Kidney (tissue), 2 donors: ENCODE results near the genes LRRN4CL, SLC22A10, PLAAT5 and RTN3.

DNA sequence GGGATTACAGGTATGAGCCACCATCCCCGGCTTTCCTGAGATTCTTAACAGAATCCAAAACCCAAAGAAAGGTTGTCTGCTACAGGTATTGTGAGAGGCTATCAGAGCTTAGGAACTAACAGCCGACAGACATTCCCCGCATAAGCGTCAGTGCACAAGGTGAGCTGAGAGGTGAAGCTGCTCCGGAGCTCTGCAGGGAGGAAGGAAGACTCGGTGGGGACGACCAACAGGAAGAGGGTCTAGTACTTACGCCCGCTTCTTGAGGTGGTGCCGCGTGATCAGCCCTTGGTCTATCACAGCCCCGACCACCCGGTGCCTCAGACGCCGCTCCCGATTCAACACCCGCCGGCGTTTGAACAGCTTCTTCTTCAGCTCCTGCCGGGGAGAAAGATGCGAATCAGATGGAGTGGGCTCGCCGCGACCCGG, 398 bp downstream of the C11orf98 start:
- PRO-cap = bidirectional peak, plus-strand start at position 147 of the sequence, minus-strand start at position 152 of the sequence
- RRBS = 2% methylated on average over 4 of the region's 25 CpGs

- PRO-cap = no peak
- RRBS = 28% methylated on average over 2 of the region's 23 CpGs
These were observed 445 bp upstream of the UQCC3 start for GRCh38 chr11:62670948-62671507.

- PRO-cap = no peak
- RRBS = no CpG with 5 or more reads among the region's 14 CpGs
These were observed at the start of gene LRRN4CL for GRCh38 chr11:62689350-62690391. Gene LRRN4CL (minus strand): TSS chr11:62689530.

GRCh38 chr11:62690983-62691586, 1.8 kb upstream of the LRRN4CL start:
- PRO-cap = no peak
- RRBS = no CpG with 5 or more reads among the region's 10 CpGs

DNA sequence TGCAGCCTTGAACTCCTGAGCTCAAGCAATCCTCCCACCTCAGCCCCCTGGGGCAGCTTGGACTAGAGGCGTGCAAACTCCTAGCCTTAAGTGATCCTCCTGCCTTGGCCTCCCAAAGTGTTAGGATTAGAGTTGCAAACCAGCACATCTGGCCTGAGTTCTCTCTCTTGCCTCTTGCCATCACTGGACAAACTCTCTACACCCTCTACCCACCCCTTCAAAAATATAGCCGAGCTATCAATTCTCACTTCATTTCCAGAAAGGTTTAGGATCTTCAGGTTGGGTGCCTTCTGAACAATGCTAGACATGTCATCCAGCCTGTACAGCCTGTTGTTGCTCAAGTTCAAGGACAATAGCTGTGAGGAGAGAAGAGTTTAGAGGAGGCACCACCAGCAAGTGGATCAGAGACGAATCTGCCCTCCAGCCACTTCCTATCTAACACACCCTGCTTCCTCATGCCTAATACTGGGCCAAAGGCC, 4.4 kb downstream of the NXF1 start:
- PRO-cap = no peak
- RRBS = no CpG with 5 or more reads among the region's 3 CpGs

- PRO-cap = no peak
- RRBS = 0% methylated on average over 5 of the region's 36 CpGs
These were observed 536 bp downstream of the NXF1 start for GRCh38 chr11:62804507-62805300.

- PRO-cap = no peak
- RRBS = no CpG with 5 or more reads among the region's 2 CpGs
These were observed 14.8 kb upstream of the WDR74 start for GRCh38 chr11:62854180-62854571.

- PRO-cap = no peak
- RRBS = no CpG with 5 or more reads among the region's 4 CpGs
These were observed 1.2 kb upstream of the SLC3A2 start for GRCh38 chr11:62879429-62879985.

- PRO-cap = no peak
- RRBS = 8% methylated on average over 15 of the region's 45 CpGs
These were observed 5.0 kb upstream of the CHRM1 start for GRCh38 chr11:62926122-62926594.

- PRO-cap = no peak
- RRBS = no CpG with 5 or more reads among the region's 4 CpGs
These were observed 3.5 kb upstream of the SLC22A25 start for GRCh38 chr11:63246687-63247542.

- PRO-cap = no peak
- RRBS = no CpG with 5 or more reads among the region's 4 CpGs
These were observed at the start of gene SLC22A10 for GRCh38 chr11:63289853-63290111. Gene SLC22A10 (plus strand): TSS chr11:63289903.

- PRO-cap = unidirectional peak, plus-strand start at chr11:63491141; unidirectional peak, plus-strand start at chr11:63491199
- RRBS = 12% methylated on average over 6 of the region's 82 CpGs
These were observed at the start of gene PLAAT5 for GRCh38 chr11:63490166-63491455. Gene PLAAT5 (minus strand): TSS chr11:63491167.

GRCh38 chr11:63569738-63570697, 6.8 kb upstream of the PLAAT2 start:
- PRO-cap = no peak
- RRBS = no CpG with 5 or more reads among the region's 3 CpGs

GRCh38 chr11:63670643-63671297, 406 bp downstream of the ATL3 start:
- PRO-cap = bidirectional peak, plus-strand start at chr11:63671162, minus-strand start at chr11:63670853
- RRBS = 1% methylated on average over 21 of the region's 55 CpGs

DNA sequence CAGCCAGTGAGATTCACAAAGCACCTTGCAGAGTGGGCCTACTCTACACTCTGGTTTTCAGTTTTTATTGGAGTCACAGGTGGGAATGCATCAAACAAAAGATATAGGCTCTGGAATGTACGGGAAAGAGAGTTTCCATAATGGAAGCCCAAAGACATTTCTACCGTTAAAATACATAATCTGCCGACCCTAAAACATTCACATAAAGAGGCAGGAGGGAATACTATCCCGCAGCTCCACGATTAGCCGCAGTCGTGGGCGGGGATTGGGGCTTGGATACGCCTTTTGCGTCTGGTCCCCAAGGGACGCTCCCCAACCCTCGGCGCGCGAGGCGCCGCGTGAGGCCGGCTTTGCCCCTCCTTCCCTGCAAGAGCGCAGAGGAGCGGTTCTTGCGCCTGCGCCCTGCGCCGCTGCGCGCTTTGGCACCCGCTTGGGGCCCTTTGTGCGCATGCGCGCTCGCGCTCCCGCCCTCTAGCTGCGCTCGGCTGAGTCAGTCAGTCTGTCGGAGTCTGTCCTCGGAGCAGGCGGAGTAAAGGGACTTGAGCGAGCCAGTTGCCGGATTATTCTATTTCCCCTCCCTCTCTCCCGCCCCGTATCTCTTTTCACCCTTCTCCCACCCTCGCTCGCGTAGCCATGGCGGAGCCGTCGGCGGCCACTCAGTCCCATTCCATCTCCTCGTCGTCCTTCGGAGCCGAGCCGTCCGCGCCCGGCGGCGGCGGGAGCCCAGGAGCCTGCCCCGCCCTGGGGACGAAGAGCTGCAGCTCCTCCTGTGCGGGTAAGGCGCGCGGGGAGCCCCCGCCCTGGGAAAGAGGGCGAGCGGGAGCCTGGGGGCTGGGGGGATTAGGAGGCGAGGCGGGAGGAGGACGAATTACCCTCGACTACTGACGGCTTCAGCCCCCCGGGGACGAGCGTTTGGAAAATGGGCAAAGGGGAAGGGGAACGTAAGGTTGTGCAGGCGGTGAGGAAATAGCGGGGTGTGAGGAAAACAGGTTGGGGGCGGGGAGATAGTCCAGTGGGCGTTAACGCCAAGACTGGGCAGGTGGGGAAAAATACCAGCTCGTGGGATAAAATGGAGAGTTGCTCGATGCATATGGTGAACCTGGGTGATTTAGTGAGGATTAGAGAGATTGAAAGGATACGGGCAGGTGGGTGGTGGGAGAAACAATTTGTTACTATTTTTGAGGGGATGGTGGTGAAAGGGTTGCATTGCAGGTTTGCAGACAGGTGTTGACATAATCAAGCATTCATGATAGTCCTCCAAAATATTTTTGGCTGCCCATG, at the start of gene RTN3:
Gene RTN3, plus strand, starts transcription at position 497 of the 1,281 bp plus-strand sequence.
- PRO-cap = bidirectional peak, plus-strand start at position 497 of the sequence, minus-strand start at position 340 of the sequence
- RRBS = no CpG with 5 or more reads among the region's 87 CpGs

GRCh38 chr11:63682285-63683079, 1.2 kb downstream of the RTN3 start:
- PRO-cap = no peak
- RRBS = no CpG with 5 or more reads among the region's 17 CpGs

DNA sequence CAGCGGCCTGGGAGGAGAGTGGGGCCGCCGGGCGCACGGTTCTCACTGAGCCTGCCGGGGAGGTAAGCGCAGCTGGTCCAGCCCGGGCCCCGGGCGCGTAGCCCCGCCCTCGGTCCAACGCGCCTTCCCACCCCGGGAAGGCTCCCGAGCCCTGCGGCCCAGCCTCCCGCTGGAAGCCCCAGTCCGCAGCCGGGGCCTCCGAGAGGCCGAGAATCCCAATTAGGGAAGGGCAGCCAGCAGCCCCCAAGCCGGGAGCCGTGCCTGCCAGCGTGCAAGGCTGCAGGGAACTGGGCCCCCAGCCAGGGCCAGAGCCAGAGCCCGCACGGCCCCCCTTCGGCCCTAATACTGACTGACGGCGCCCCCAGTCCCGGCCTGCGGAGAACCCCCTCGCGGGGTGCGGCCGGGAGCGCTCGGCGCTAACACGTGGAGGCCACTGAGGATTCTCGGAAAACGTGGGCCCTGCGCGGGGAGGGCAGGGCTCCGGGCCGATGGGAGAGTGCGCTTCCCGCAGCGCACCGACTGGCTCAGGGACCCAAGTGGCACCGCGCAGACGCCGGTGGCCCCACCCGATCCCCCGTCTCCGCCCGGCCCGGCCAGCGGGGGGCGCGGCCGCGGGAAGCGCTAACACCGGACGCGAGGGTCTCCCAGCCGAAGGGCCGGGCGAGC, 5.8 kb downstream of the ZFTA start:
- PRO-cap = no peak
- RRBS = 21% methylated on average over 49 of the region's 72 CpGs

- PRO-cap = no peak
- RRBS = no CpG with 5 or more reads among the region's 10 CpGs
These were observed 3.2 kb downstream of the ZFTA start for GRCh38 chr11:63765212-63765900.

DNA sequence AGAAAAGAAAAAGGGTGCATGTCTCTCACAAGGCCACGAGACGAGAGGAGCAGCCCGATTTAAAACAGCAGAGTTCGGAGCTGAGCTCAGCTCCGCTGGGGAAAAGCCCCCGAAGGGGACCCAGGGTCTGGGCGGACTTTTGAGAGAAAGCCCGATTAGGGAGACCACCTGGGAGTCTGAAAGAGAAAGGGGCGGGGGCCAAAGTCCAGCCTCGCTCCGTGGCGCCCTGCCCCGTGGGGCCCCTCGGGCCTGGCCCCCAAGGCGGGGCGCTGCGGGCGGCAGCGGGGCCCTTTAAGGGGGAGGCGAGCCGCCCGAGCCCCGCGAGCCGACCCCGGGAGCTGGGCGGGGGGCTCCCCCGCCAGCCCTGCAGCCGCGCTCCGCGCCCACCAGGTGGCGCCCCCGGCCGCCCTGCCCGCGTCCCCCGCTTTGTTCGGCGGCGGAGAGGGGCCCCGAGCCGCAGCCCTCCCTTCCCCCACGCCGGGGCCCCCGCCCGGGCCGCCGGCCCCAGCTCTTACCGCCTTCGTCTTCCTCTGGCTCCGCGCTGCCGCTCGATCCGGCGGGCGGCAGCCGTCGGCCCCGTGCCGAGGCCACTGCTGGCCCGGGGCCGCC, 502 bp downstream of the ZFTA start:
- PRO-cap = no peak
- RRBS = 2% methylated on average over 34 of the region's 64 CpGs

GRCh38 chr11:63805924-63806469, 7.3 kb upstream of the SPINDOC start:
- PRO-cap = no peak
- RRBS = no CpG with 5 or more reads among the region's 10 CpGs